Breast epithelium (tissue), 2 donors: ENCODE data around the gene SCGB1C2.

DNA sequence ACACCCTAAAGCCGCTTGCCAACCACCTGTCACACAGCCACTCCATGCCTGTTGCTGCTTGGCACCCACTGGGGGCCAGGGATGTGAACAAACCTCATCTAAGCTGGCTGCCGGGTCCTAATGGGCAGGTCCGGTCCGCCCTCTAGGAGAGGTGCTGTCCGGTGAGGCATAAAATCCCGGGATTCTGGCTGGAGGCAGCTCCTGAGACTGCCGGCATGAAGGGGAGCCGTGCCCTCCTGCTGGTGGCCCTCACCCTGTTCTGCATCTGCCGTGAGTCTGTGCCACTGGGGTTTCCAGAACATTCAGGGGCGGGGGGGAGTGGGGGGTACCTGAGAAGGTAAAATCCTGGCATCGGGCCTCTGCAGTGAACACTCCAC lies at the start of gene SCGB1C2:
Gene SCGB1C2 (plus strand): TSS at position 194 of the 377 bp plus-strand sequence.
- PRO-cap, result no peak
- RAMPAGE, long total RNA, 2 experiments, result no peak in any of the 2 experiments

DNA sequence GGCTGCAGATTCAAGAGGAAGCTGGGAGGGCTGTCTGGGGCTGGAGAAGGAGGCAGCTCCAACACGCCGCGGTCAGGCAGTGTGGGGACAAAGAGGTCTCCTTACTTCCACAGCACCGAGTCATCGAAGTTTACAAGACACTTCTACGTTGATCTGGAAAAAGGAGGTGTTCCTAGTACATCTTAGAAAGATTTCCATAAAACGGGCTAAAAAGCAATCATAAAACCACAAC lies 17.9 kb upstream of the DOC2B start:
- PRO-cap, result no peak
- RAMPAGE, long total RNA, 2 experiments, result no peak in any of the 2 experiments

DNA sequence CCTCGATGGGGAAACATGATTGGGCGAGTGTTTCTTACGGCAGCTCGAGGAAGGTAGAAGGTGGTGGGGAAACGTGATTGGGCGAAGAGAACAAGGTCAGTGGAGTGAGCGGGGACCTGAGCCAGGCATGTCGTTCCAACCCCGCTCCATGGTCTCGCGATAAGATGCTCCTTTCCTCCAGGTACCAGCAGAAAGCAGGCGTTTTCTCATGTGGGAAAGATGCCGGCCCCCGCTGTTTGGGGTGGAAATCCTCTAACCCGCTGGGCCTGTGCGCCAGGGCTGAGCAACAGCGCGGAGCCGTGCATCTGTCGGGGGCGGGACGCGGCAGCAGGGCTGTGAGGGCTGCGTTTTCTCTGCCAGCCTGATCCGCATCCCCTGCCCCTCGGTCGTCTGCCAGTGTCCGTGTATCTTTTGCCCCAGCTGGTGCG lies 25.6 kb upstream of the DOC2B start:
- PRO-cap, result no peak
- RAMPAGE, long total RNA, 2 experiments, result no peak in any of the 2 experiments

DNA sequence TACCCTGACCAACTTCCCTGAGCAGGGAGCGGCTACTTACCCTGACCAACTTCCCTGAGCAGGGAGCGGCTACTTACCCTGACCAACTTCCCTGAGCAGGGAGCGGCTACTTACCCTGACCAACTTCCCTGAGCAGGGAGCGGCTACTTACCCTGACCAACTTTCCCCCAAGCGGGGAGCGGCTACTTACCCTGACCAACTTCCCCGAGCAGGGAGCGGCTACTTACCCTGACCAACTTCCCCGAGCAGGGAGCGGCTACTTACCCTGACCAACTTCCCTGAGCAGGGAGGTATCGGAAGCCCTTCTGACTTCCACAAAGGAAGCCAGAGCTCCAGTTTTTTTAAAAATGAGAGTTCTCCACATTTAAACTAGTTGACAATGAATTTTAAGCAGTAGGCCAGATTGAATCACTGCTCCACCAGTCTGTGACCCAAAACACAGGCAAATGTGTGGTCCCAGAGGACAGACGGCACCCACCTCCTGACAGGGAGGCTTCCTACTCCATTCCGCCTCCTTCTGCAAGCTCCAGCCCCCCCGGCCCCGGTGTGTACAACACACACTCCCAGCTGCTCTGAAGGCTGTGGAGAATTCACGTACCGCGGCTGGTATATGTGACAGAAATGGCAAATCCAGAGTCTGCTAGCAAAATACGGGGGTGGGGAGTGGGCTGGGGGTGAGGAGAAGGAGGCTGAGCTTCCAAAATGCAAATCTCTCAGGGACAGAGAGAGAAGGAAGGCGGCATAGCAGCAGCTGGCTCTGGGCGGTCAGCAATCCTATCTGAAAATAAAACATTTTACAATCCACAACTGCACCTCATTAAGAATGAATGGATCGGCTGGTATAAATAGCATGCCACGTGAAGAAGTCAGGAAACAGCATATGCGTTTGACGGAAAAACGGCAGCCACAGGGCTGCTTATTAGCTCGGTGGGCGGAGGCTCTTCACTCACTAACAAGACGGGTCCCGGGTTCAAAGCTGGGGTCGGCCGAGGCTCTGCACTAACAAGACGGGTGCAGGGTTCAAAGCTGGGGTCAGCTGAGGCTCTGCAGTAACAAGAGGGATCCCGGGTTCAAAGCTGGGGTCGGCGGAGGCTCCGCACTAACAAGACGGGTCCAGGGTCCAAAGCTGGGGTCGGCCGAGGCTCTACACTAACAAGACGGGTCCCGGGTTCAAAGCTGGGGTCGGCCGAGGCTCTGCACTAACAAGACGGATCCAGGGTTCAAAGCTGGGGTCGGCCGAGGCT lies 53.1 kb upstream of the DOC2B start:
- PRO-cap, result no peak
- RAMPAGE, long total RNA, 2 experiments, result no peak in any of the 2 experiments

DNA sequence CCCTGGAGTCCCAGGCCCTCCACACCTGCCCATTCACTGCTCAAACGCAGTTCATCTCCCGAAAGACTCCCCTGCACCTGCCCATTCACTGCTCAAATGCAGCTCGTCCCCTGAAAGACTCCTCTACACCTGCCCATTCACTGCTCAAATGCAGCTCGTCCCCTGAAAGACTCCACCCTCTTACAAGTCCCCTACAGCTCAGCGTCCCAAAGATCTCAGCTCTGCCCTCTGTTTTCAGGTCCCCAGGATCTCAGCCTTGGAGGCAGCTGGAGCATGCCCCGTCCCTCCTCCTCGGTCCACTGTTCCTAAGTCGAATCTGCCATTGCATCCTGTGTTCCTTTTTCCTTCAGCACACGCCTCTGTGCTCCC lies 41.7 kb downstream of the RPH3AL start:
- PRO-cap, result no peak
- RAMPAGE, long total RNA, 2 experiments, result no peak in any of the 2 experiments

- PRO-cap, result no peak
- RAMPAGE, long total RNA, 2 experiments, result start-site peak on the minus strand in 1 of 2 experiments, at chr17:336176-336631 at its widest, 10 to 11 reads per replicate
Measured at GRCh38 chr17:335908-337013, 16.3 kb downstream of the RPH3AL start.

DNA sequence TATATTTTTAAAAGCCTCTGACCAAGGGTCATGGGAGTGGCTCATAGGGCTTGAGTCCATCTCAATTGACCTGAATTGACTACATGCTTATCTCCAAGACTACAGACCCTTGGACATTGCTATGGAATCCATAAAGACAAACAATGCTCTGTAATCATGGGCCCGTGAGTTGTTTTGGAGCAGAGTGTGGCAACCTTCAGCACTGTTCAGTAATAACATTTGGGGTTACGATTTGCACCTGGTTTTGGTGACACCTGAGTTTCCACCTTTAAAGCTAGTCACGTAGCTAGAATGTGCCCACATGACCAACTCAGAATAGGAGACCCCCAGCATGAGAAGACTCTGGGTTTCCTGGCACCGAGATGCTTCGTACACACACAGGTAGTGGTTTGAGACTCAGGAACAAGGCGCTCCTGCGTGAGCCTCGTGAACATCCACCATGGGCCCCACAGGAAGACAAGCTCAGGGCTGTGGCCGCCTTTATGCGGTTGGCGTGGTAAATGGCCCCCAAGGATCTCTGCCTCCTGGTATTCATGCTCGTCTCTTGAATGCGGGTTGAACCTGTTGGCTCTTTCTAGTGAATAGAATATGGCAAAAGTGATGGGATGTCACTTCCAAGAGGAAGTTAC lies 9.1 kb downstream of the C17orf97 start:
- PRO-cap, result no peak
- RAMPAGE, long total RNA, 2 experiments, result no peak in any of the 2 experiments

DNA sequence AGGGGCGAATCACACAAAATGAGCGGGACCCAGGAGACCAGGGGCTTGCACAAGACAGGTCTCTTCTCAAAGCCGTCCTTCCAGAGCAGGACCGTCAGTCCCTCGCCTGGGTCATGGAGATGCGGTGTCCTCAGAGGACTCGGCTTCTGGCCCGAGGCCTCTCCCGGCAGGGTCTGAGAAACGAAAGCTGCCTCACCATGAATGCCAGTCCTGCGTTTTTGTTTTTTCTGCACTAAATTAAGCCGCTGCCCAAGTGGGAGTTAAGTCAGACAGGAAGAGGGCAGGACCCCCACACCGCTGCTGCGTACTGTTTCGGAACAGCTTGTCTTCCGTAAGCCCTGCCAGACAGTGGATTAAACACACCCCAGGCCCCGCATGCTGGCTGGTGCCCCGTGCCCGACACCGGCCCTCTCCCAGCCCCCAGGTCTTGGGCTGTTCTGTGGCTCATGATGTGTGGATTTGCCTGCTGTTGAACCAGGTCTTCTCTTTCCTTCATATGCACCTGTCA lies 84.6 kb downstream of the C17orf97 start:
- PRO-cap, result no peak
- RAMPAGE, long total RNA, 2 experiments, result no peak in any of the 2 experiments

GRCh38 chr17:511818-512370 lies 101.8 kb downstream of the C17orf97 start:
- PRO-cap, result no peak
- RAMPAGE, long total RNA, 2 experiments, result no peak in any of the 2 experiments

DNA sequence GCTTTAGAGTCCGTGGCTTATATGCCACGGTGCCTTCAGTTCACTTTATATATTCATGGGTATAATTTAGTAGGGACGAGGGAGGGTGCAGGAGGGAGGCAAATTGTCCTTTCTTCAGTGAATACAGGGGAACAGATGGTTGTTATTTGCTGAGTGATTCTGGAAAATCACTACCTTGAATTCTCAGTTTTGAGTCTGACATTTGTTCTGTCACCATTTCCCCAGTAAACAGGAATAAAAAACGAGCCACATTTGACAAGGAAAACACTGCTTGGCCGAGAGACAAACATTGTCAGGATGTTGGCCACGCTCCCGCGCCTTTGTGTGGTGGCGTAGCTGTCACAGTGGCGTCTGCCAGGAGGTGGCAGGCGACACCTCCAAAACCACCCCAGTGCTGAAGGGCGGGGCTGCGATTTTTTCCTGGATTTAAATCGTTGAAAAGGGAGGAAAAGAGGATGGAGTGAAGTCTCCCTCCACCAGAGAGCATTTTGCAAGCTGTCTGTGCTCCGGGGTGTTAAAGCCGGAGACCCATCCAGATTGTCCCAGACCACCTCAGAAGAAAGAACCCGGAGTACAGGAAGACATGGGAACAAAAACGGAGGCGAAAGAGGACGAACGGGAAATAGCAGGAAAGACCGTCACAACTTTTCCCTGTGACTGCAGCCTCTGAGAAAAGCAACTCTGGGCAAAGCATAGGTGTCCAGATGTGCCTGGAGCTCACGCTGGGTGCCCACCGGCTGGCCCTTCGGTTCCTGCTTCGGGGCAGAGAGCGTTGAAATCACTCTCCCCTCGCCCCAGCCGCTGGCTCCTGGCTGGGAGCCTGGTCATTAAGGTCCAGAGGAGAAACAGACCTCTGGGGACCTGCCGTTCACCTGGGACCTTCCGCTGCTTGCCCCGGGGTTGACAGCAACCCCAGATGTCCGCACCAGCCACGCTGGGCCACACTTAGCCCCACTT lies 12.8 kb downstream of the MRM3 start:
- PRO-cap, result no peak
- RAMPAGE, long total RNA, 2 experiments, result no peak in any of the 2 experiments

DNA sequence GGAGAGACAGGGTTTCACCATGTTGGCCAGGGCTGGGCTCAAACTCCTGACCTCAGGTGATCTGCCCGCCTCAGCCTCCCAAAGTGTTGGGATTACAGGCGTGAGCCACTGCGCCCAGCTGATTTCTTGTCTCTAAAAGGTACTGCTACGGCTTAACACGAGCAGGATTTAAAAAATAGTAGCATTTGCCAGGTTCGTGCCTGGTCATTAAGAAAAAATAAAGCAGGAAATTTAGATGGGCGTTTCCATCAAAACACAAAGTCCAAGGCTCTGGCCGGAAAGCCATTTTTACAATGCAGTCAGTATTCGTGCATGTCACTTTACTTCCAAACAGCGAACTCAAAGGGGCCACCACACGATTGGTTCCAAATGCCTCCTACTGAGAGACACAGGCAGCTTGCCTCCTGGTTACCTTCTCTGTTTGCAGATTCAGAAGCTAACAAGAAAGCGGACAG lies 66.2 kb downstream of the MRM3 start:
- PRO-cap, result no peak
- RAMPAGE, long total RNA, 2 experiments, result no peak in any of the 2 experiments

DNA sequence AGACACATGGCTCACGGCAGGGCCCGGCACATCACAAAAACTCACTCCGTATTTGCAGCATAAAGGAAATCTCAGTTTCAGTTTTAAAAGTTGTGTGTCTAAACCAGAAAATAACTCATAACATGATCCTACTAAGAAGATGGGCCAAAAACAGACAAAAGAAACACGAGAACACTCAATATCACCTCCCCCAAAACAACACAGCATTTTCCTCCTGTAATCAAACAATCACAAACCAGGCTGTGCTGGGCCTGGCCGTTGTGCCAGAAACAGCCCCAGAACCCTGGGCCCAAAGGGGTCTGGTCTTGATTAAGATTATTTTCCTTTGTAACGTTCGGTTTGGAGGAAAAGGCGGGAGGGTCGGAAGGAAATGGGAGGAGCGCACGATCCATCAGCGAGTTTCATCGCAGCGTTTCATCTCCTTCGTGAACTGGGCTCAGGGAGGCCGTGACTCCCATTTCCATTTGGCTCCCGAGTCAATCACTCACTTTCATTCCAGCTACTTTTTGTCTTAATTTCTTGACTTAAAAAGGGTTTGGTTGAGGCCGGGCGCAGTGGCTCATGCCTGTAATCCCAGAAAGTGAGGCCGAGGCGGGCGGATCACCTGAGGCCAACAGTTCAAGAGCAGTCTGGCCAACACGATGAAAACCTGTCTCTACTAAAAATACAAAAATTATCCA lies 61.5 kb downstream of the NXN start:
- PRO-cap, result no peak
- RAMPAGE, long total RNA, 2 experiments, result no peak in any of the 2 experiments

GRCh38 chr17:1001623-1002289 lies 4.8 kb downstream of the TIMM22 start:
- PRO-cap, result no peak
- RAMPAGE, long total RNA, 2 experiments, result no peak in any of the 2 experiments

GRCh38 chr17:1003747-1004734 lies 7.1 kb downstream of the TIMM22 start:
- PRO-cap, result no peak
- RAMPAGE, long total RNA, 2 experiments, result no peak in any of the 2 experiments

DNA sequence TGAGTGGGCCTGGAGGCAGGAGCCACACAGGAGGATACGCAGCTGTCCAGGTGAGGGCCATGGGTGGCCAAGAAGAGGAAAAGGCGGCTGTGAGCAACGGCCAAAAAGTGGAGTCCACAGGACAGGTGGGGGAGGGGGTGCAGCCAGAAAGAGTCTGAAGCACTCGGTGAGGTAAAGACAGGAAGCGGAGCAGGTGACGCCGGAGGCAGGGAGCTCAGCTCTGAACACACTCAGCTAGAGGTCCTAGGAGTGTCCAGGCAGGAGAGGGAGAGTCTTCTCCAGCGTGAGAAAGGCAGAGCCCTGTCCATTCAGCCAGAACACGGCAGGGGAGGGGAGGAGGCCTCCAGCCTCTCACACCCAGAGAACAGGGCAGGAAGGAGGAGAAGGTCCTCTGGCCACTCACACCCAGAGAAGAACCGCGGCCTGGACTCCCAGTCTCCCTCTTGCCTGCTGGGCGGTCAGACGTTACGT lies 89.3 kb downstream of the ABR start:
- PRO-cap, result no peak
- RAMPAGE, long total RNA, 2 experiments, result no peak in any of the 2 experiments

DNA sequence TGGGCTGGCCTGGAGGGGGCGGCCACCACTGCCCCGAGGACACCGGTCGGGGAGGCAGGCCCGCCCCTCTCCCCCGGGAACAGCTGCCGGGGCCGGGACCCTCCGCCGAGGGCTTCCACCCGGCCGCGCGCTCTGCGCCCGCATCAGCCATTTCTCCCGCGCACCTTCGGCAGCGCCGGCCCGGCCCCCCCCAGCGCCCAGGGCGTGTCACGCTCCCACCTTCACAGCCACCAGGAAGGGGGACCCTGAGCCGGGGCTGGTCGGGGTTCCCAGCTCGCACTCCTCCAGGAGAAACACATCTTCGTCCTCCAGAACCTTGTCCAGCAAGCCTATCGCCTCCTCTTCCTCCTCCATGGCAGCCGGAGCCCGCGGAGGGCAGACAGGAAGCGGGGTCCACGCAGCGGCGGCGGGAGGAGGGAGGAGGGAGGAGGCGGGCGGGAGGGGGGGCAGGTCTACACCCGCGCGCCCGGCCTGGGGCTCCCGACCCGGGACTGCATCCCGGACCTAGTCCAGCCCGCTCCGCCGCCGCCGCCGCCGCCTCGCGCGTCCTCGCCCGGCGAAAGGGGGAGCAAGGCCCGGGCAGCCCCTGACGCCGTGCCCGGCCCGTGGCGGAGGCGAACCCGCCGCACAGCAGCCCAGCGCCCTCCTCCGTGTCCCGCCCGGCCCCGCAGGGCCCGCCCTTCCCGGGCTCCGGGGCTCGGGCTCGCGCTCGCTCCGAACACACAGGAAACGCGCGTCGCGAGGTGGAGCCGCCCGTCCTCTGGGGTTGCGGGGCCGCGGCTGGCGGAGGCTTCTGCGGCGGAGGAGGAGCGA lies 70.9 kb downstream of the ABR start:
- PRO-cap, result bidirectional peak, plus-strand start at position 507 of the sequence, minus-strand start at position 370 of the sequence; bidirectional peak, plus-strand start at position 725 of the sequence, minus-strand start at position 676 of the sequence
- RAMPAGE, long total RNA, 2 experiments, result no peak in any of the 2 experiments

DNA sequence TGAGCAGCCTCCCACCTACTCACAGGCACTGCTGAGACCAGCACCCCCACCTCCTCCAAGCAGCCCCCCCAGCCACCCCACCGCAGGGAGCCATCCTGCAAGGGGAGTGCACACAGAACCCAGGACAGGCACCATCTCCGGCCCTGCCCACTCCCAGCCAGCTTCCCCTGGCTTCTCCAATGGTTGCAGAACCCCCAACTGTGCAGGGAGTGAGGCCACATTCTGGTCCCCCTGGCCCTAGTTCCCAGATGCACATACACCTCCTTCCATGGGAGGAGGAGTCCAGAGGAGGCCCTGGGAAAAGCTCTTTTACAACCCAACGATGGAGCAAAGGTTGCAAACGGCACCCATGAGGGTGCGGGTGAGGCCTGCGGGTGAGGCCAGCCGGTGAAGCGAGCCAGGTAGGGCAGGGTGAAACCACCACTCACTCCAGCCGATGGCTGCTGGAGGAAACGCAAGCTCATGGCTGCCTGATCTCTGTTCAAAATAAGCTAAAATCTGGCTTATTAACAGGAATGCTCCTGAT lies 69.7 kb downstream of the ABR start:
- PRO-cap, result no peak
- RAMPAGE, long total RNA, 2 experiments, result no peak in any of the 2 experiments

DNA sequence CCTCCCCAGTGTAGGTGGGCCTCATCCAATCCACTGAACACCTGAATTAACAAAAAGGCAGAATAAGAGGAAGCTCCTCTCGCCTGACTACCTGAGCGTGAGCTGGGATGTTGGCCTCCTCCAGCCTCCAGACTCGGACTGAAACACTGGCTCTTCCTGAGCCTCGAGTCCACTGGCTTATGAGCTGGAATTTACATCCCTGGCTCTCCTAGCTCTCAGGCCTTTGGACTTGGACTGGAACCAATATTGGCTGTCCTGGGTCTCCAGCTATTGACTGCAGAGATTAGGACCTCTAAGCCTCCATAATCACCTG lies 57.4 kb downstream of the ABR start:
- PRO-cap, result no peak
- RAMPAGE, long total RNA, 2 experiments, result no peak in any of the 2 experiments

DNA sequence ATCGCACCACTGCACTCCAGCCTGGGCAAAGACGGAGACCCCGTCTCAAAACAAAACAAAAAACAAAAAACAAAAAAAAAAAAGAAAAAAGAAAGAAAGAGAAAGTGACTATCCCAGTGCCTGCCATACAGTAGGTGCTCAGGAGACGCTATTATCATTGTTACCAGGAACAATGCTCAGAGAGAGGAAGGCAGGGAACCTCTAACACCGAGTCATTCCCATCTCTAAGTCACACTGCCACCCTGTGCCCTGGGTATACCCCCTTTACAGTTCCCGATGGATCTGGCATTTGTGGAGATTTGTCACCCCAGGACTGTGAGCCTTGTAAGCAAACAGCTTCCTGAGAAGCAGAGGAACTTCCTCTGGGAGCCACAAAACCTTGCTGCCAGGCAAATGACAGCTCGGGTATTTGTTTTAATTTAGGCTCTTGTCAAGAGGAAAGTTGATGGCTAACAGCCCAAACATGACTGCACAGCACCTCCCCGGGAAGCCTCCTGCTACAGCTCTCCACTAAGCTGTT lies 2.9 kb downstream of the ABR start:
- PRO-cap, result no peak
- RAMPAGE, long total RNA, 2 experiments, result no peak in any of the 2 experiments

DNA sequence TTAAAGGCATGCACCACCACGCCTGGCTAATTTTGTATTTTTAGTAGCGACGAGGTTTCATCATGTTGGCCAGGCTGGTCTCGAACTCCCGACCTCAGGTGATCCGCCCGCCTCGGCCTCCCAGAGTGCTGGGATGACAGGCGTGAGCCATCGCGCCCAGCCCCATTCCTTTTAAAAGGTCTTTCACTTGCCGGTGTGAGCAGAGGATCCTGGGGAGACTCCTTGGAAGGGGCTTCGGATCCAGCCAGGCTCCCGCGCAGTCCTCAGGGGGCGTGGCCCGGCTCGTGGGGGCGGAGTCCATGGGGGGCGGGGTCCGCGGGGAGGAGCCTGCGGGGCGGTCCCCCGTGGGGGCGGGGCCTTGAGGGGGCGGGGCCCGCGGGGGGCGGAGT lies 23.2 kb upstream of the ABR start:
- PRO-cap, result no peak
- RAMPAGE, long total RNA, 2 experiments, result no peak in any of the 2 experiments